Camera-type eye (tissue), 1 donor: ENCODE data around the gene PKNOX1.

GRCh38 chr21:42462410-42463091 is 33.5 kb downstream of the RSPH1 start:
- RAMPAGE, long total RNA = no peak

GRCh38 chr21:42464785-42466089 is 30.8 kb downstream of the RSPH1 start:
- RAMPAGE, long total RNA = no peak

DNA sequence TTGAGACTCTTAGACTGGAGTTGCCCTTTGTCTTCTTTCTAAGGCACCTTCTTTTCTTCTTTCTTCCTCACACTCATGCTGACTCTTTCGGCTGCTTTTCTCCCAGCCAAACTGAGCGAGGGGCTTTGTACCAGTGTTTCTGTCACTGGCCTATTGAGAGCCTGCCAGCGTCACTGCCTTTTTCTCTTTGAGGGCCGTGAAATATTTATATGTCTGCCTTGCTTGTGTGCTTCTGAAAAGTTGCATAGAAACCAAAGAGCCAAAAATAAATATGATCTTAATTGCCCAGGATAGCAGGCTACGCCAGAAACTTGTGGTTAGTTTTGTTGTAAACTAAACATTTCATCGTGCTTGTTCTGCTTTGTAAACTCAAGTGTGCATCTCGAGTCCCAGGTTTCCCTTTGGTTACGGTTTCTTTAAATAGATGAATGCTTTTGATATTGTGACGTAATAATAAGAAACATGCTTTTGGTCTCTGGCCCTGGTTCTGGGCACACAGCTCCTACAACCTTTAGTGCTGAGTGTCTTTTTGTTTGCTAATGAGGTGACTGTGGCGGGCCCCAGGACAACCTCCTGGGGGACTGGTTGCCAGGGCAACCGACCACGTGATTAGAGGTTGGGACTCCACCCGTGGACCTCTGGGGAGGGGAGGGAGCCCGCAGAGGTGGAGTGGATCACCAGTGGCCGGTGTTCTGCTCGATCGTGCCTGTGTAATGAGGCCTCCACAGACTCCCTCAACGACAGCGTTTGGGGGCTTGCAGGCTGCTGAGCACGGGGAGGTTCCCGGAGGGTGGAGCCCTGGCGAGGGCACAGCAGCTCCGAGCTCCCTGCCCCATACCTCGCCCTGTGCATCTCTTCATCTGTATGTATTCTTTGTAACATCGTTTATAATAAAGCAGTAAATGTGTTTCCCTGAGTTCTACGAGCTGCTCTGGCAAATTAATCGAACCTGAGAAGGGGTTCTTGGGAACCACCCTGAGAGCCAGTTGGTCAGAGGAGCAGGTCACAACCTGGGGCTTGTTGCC is 11.0 kb downstream of the SLC37A1 start:
- RAMPAGE, long total RNA = no peak

- RAMPAGE, long total RNA = no peak
These were observed 22.6 kb downstream of the SLC37A1 start for GRCh38 chr21:42536287-42536584.

DNA sequence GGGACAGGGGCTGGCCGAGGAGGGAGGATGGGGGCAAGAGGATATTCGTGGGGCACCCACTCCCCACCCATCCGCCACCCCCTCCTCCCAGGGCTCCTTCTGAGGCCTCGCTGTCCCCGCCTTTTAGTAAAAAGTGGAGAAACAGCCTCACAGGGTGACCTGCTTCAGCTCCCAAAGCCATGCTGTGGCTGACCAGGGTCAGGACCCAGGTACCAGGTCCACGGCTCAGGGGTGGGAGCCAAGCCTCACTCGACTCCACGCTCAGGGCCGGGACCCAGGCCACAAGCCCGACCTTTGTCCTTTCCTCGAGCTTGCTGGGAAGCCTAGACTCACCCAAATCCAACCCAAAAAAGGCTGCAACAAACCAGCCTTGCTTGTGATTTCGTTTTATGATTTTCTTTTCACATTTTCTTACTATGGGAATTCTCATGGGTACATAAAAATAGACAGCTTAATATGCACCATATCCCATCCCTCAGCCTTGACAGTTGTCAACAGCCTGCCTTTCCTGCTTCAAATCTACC is 59.6 kb upstream of the PDE9A start:
- RAMPAGE, long total RNA = no peak

DNA sequence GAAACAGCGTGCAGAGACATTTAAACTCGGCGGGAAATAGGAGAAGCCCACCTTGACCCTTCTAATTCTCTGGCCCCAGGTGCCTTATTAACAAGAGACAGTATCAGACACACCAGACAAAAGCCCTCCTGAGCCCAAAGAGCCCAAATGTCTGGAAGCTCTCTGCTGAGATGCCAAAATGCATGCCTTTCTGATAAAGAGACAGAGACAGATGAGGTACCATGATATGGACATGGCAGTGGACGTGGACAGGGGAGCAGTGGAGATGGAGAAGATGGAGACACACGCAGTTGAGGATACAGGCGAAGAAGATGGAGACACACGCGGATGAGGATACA is 36.2 kb downstream of the PDE9A start:
- RAMPAGE, long total RNA = no peak

DNA sequence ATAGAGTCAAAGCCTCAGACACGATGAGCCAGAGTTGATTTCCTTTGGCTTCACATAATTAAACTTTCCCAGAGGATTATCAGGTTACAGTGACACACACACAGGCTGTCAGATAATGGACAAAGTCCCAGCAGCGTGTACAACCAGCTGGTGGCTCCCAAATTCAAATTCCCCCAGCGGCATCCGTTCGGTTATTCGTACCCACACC is 66.5 kb downstream of the PDE9A start:
- RAMPAGE, long total RNA = no peak

GRCh38 chr21:42737723-42738521 is 84.5 kb downstream of the PDE9A start:
- RAMPAGE, long total RNA = no peak

GRCh38 chr21:42974058-42974859 is at the start of gene PKNOX1:
TSS of gene PKNOX1 (plus strand) at chr21:42974562.
- RAMPAGE, long total RNA = no peak

DNA sequence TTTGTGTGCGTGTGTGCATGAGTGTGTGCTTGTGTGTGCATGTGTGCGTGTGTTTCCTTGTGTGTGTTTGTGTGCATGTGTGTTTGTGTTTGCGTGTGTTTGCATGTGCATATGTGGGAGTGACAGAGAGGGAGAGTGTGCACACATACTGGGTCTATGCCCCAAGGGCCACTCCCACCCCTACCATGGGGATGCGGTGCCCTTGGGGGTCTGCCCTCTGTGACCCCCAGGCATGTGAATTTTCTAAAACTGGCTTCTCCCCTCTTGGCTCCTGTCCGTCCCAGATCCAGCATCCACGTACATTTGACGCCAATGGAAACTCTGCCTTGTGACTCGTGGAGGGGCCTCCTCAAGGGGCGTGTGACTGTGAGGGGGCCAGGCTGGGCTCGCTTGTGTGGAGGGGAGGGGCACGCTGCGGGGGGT is 94.3 kb downstream of the SIK1 start:
- RAMPAGE, long total RNA = no peak

DNA sequence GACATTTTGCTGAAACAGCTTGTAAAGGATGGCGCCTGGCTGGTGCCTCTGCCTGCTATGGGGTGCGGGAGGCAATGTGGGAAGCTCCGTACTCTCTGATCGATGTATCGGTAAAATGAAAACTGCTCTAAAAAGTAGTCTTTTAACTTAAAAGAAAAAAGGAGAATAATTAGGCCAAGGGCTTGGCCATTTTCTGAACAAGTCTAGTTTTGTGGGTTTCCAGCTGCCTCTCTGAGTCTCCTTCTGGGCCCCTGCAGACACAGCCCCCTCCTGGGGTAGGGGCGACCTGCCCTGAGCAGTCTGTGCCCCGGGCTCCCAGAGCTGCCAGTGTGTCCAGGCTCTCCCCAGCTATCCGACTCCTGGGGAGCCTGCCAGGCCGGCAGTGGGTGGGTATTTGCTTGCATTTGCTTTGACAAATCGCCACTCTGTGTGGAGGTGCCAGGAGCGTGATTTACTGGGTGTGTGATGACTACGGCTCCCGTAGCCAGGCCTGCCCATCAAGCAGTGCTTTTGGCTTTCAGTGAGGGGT is 36.5 kb upstream of the SIK1 start:
- RAMPAGE, long total RNA = no peak

GRCh38 chr21:43572988-43573225 is 7.9 kb downstream of the H2BC12L start:
- RAMPAGE, long total RNA = no peak

DNA sequence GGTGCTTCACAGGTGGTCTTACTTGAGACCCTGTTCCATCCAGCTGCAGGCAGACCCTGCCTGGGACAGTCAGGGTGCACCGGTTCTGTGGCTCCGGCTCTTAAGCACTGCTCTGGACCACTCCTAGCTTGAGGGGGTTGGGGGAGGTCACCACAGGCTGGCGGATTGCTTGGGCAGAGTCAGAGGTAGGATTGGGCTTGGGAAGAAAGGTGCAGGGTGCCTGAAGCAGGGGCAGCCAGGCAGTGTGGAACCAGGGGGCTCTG is 1.5 kb downstream of the PDXK start:
- RAMPAGE, long total RNA = no peak

DNA sequence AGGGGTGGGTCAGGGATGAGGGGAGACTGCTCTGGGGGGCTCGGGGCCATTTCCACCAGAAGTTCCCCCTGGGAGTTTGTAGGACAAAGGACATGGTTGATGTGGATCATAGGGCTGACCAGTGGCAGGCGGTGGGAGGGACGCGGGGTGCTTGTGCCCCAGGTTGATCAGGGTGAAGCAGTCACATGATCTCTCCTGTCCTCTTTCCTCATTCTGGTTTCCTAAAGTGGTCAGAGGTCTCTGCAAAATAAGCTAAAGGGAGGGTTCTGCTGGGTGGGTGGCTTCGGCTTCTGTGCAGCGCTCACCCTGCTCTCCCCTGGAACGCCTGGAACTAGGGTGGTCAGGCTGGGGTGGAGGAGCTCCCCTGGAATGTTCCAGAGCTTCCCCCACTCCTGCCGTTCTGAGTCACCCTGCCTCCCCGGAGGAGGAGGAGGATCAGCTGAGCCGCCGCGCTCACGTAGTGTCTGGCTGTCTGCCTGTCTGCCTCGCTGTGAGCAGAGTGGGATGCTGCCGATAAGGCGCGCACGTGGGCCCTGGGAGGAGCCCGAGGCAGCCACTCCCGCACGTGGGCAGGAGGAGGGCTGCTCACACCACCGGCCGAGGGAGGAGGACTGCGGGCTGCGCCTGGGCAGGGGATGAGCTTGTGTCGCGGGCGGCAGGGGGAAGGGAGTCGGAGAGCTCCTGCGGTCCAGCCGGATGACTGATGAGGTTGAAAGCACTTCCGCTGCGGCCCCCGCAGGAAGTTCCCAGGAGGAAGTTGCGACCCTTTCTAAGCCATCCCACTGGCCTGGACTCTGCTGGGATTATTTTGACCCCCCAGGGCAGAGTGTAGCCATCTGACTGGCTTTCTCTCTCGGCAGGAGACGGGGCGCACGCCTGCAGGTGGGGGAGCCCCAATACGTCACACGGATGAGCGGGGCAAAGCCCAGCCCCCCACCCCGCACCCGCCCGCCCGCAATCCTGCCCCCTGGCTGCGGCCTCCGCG is 9.5 kb downstream of the PDXK start:
- RAMPAGE, long total RNA = no peak

- RAMPAGE, long total RNA = no peak
These were observed 10.3 kb downstream of the PDXK start for GRCh38 chr21:43729114-43729647.

DNA sequence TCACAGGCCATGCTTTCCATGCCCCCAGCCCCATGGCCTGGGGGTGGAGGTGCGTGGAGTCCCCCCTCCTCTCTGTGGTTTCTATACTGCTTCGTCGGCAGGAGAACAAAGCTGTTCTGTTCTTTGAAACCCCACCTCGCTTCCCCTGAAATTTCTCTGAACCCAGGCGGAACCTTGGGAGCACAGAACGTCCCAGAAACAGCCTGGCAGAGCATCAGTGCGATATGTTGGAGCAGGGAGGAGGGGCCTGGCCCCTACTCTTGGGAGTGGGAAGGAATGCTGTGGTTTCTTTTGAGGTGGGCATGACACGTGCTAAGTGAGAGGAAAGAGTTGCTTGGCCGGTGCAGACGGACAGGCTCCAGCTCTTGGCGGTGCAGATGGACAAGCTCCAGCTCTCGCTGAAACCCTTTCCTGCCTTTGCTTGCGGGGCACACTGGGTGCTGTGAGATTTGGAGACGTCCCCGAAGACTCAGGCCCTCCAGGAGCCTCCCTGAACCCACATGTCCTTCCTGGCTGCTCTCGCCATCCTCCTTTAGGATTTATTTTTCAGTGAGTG is 15.9 kb downstream of the PDXK start:
- RAMPAGE, long total RNA = no peak

- RAMPAGE, long total RNA = no peak
These were observed 21.6 kb downstream of the PDXK start for GRCh38 chr21:43740208-43741203.

GRCh38 chr21:43906451-43906673 is 41.3 kb downstream of the AGPAT3 start:
- RAMPAGE, long total RNA = no peak

- RAMPAGE, long total RNA = no peak
These were observed 64.4 kb downstream of the AGPAT3 start for GRCh38 chr21:43929089-43930151.

- RAMPAGE, long total RNA = no peak
These were observed 40.6 kb upstream of the TRAPPC10 start for GRCh38 chr21:43971197-43972136.